Uterus (tissue), 7 donors: ENCODE measurements around a stretch of chr5.

GRCh38 chr5:14204473-14205404 is 61.6 kb downstream of the TRIO start:
- PRO-cap, 4 experiments = no peak in any of the 4 experiments
- RAMPAGE, long total RNA, 2 experiments = no peak in any of the 2 experiments
- RRBS = no CpG with 5 or more reads among the region's 11 CpGs

- PRO-cap, 4 experiments = no peak in any of the 4 experiments
- RAMPAGE, long total RNA, 2 experiments = no peak in any of the 2 experiments
- RRBS = no CpG with 5 or more reads among the region's 5 CpGs
Observed at GRCh38 chr5:14268052-14268670, 125.0 kb downstream of the TRIO start.

GRCh38 chr5:14469480-14469951 is 112.1 kb upstream of the OTULINL start:
- PRO-cap, 4 experiments = no peak in any of the 4 experiments
- RAMPAGE, long total RNA, 2 experiments = no peak in any of the 2 experiments
- RRBS = no CpG with 5 or more reads among the region's 8 CpGs

DNA sequence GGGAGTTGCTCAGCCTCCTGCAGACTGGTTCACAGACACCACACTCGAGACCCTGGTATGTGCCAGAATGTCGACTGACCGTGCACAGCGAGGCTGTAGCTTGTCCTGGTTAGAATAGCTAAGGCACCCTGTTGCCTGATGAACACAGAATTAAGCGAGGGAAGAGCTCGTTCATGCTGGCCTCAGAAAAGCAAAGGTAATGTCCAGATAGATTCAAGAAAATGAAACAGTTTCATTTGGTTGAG is 71.3 kb upstream of the OTULINL start:
- PRO-cap, 4 experiments = no peak in any of the 4 experiments
- RAMPAGE, long total RNA, 2 experiments = no peak in any of the 2 experiments
- RRBS = no CpG with 5 or more reads among the region's 6 CpGs

DNA sequence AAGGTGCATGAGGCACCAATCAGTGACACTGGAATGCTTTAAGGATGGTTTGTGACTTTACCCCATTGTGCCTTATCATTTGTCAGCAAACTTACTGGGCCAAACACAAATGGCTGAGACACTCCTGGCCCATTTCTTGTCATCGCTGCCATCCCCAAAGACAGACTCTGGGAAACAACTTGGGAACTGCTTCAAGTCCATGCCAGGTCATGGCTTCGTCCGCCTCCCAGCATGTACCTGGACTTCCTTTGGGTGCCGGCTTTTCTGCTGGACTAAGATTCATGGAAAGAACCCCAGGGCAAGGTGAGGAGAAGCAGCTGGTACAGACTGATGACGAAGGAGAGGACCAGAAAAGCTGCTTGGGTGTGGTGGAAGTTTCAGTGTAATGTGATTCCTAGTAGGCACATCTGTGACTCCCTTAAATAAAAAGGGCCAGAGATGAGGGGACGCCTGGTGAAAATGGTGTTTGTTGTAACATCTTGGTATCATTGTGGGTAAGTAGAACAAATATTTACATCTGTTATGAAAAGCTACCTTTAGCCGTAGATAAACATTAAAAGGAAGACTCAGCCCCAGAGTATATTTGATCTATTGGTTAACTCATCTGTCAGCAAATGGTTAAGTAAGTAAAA is 33.6 kb downstream of the OTULINL start:
- PRO-cap, 4 experiments = no peak in any of the 4 experiments
- RAMPAGE, long total RNA, 2 experiments = no peak in any of the 2 experiments
- RRBS = no CpG with 5 or more reads among the region's 7 CpGs

DNA sequence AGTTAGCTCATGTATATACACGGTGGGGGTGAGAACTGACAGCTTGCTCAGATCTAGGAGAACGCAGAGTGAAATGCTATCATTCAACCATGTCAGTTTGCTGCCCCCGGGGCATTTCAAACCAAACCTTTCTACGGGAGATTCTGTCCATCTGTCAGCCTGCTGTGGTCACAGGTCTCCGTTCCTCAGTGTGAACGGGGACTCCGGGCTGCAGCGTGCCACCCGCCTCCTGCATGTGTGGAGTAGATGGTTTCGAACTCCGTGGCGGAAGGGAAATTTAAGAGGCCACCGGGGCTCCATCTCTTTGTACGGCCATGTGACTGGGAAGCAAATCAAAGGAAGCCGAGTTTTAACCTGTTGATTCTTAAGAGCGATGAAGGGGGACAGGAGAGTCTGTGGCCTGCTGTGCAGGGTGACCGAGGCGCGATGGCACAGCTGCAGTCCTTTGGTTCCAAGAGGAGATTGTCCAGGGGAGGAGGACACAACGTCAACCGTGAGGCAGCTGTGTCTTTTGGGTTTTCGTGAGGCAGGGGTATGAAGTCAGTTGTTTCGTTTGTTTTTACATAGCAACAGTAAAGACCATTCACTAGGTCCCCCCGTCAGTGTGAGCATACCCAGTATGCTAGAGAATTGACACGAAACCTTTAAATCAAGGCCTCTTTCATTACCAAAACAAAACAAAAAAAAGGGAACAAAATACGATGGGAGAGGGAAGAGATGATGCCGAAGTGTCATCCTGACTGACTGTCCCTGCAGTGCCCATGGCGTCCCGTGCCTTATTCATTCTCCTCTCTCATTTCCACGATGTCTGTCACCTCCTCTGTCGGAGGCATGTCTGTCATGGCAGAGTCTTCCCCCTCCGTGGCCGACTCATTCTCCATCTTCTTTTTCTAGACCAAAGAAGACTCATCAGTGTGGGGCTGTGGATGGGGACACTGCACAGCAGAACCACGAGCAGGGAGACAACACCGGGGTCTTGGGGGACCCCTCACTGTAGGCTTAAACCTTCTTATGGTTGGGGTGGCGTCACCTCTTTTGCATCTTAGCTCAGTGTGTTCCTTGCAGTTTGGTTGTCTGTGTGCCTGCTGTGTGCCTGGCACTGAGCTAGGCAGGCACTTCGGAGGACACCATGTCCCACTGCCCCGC is 46.3 kb downstream of the OTULIN start:
- PRO-cap, 4 experiments = no peak in any of the 4 experiments
- RAMPAGE, long total RNA, 2 experiments = start-site peak on the minus strand in 1 of 2 experiments, centred at position 397 of the sequence, 12 reads per replicate
- RRBS = 95% methylated on average over 10 of the region's 38 CpGs

DNA sequence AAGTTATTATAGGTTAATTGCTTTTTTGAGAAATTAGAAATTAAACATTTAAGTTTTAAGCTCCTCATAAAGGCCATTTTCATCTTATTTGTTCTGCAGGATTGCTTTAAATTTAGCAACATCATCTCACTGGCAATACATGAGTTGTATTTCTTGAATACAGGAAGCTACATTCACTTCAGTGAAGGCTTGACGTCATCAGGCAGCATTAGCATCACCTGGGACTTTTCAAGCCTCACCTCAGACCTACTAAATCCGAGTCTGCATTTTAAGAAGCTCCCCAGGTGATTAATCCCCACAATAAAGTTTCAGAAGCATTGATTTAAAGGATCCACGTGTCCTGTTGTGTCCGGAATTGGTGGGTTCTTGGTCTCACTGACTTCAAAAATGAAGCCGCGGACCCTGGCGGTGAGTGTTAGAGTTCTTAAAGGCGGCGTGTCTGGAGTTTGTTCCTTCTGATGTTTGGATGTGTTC is 121.1 kb upstream of the ANKH start:
- PRO-cap, 4 experiments = no peak in any of the 4 experiments
- RAMPAGE, long total RNA, 2 experiments = no peak in any of the 2 experiments
- RRBS = no CpG with 5 or more reads among the region's 9 CpGs

DNA sequence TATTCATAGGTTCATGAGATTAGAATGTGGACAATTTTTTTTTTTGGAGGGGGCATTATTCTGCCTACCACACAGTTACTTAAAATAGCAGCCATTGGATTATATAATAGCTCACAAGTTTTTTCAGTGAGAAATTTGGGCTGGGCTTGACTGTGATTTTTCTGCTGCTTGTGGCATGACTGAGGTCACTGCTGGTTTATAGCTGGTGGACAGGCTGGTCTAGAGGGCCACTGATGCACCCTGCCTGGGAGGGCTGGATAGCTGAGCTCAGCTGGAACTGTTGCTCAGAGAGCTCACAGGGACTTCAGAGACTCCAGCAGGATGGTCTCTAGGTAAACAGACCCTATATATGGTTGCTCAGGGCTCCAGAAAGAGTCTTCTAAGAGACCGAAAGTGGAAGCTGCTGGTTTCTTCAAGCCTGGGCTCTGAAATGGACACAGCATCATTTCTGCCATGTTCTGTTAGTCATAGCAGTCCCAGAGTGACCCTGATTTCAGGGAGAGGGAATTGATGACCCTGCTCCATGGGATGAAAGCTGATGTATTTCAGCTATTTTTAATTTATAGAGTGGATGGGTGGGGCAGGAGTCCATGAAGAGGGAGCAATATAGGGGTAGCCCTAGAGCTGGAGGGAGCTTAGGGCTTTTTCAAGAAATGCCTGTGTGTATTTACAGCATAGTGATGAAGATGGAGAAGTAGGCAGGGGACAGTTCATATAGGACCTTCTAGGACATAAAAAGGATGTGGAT is 135.2 kb downstream of the FBXL7 start:
- PRO-cap, 4 experiments = no peak in any of the 4 experiments
- RAMPAGE, long total RNA, 2 experiments = start-site peak on the plus strand in 1 of 2 experiments, centred at position 372 of the sequence, 19 reads per replicate
- RRBS = no CpG with 5 or more reads among the region's 1 CpG

- PRO-cap, 4 experiments = no peak in any of the 4 experiments
- RAMPAGE, long total RNA, 2 experiments = start-site peak on the plus strand in 1 of 2 experiments, at chr5:15745477-15746024 at its widest, 26 reads per replicate
- RRBS = no CpG with 5 or more reads among the region's 1 CpG
Observed at GRCh38 chr5:15745691-15746093, 245.7 kb downstream of the FBXL7 start.

DNA sequence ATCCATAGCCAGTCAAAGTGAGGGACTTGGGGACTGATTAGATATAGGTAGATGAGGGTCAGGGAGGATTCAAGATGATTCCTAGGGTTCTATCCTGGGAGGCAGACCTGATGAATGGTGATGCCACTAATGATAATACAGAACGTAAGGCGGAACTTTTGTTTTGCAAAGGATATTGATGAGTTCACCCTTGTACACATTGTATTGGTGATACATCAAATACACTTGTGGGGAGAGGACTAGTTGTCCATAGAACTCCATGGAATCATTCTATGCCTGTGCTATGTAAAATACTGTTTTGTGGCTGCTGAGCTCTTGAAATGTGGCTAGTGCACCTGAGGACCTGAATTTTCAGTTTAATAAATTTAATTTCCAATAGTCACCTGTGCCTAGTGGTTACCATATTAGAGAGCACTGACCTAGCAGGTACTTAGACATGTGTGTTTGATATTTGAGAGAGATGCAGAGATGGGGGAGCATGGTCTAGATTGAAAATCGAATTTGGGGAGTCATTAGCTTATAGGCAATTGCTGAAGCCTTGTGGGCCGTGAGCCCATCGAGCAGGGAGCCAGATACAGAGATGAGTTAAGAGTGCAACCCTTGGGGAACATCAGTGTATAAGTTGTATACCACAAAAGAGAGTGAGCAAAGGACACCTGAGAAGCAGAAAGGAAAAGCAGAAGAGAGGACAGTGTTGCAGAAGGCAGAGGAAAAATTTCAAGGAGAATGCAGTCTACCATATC is 263.5 kb downstream of the MARCHF11 start:
- PRO-cap, 4 experiments = no peak in any of the 4 experiments
- RAMPAGE, long total RNA, 2 experiments = no peak in any of the 2 experiments
- RRBS = no CpG with 5 or more reads among the region's 5 CpGs

DNA sequence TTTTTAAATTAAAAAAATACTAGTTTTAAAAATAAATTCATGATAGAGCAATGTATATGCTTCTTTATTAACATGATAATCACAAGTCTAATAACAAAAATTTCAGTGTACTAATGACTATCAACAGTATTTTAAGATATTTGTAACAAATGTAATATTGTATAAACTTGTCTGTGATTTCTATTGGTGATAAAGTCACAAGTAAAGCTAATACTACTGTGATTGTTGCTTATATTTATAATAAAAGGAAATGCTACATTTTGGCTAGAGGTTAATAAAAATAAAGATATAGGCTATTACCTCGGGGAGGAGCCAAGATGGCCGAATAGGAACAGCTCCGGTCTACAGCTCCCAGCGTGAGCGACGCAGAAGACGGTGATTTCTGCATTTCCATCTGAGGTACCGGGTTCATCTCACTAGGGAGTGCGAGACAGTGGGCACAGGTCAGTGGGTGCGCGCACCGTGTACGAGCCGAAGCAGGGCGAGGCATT is 130.4 kb downstream of the ZNF622 start:
- PRO-cap, 4 experiments = no peak in any of the 4 experiments
- RAMPAGE, long total RNA, 2 experiments = no peak in any of the 2 experiments
- RRBS = no CpG with 5 or more reads among the region's 15 CpGs

- PRO-cap, 4 experiments = no peak in any of the 4 experiments
- RAMPAGE, long total RNA, 2 experiments = no peak in any of the 2 experiments
- RRBS = 2% methylated on average over 8 of the region's 37 CpGs
Observed at GRCh38 chr5:16466048-16466654, 551 bp upstream of the ZNF622 start.

- PRO-cap, 4 experiments = no peak in any of the 4 experiments
- RAMPAGE, long total RNA, 2 experiments = no peak in any of the 2 experiments
- RRBS = no CpG with 5 or more reads among the region's 21 CpGs
Observed at GRCh38 chr5:16505238-16506446, 40.0 kb upstream of the ZNF622 start.

DNA sequence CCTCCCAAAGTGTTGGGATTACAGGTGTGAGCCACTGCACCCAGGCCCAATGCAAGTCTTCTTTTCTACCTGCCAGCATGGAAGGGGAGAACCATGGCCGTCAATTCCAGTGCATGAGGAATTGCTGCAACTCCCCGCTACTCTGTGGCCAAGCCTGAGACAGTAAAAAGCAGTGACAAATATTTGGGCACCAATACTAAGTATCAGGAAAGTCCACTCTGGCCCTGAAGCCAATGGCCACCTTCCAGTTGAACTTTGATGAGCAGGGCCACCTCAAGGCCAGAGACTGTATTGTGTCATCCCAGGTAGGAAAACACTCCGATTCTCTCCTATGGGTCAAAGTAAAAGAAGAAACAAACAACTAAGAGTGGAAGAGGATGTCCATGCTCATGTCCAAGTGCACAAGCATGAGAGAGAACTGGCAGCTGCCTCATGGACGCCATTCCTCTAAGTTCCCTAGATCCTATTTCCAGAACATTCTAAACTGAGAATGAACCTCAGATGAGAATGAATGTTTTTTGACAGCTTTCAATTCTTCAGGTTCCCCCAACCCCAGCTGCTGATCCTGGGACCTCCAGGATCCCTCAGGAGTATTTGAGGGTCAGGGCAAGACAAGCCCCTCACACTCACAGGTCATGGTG is 27.1 kb downstream of the RETREG1 start:
- PRO-cap, 4 experiments = no peak in any of the 4 experiments
- RAMPAGE, long total RNA, 2 experiments = no peak in any of the 2 experiments
- RRBS = no CpG with 5 or more reads among the region's 4 CpGs

DNA sequence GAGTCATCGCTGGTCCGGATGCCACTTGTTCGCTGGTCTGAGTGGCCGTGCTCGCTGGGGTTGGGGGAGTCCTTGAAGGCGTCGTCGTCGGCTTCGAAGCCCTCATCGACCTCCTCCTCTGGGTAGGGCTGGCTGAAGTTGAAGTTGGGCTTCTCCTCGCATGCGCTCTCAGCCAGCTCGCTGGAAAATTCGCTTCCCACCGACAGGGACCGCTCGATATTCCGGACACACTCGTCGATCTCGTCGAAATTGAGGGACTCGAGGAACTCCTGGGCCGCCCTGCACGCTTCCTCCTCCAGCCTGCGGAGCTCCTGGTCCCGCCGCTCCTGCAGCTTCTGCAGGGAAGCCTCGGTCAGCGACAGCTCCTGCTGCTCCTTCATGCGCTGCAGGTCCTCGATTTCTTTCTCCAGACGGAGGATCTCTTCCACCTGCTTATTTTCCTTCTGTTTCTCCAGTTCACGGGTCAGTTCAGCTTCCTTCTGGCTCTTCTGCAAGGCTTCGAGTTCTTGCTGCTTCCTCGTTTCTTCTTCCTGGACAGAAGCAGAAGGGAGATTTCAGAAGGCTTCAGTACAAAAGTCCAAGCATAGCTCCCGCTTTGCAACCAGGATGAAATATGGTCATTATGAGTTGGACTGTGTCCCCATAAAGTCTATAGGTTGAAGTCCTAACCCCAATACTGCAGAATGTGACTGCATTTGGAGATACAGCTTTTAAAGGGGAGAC is 84.7 kb upstream of the RETREG1 start:
- PRO-cap, 4 experiments = no peak in any of the 4 experiments
- RAMPAGE, long total RNA, 2 experiments = no peak in any of the 2 experiments
- RRBS = 95% methylated on average over 2 of the region's 38 CpGs

GRCh38 chr5:16712979-16714166 is 96.6 kb upstream of the RETREG1 start:
- PRO-cap, 4 experiments = peak in 1 of 4 experiments; most common plus-strand start chr5:16713777 (in 1); most common minus-strand start chr5:16713606 (in 1)
- RAMPAGE, long total RNA, 2 experiments = no peak in any of the 2 experiments
- RRBS = no CpG with 5 or more reads among the region's 20 CpGs

DNA sequence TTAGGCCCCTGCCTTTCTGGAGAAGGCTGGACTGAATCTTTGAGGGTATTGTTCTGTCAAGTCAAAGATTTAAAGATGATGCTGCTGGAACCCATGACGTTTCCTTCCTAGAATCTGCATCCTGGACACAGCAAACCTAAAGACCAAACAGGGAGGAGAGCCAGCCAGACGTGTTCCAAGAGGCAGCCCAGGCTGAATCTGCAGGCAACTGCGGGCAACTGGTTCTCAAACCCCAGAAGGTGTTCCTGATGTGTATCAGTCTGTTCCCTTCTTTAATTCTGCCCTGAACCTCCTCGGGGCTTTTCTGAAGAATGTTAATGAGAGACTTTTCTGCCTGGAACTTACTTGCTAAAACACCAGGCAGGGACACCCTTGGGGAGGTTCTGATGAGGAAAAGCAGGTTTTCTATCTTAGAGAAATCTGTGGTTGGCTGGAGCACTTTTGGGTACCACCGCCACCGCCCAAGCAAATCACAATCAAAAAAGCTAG is 132.8 kb upstream of the RETREG1 start:
- PRO-cap, 4 experiments = no peak in any of the 4 experiments
- RAMPAGE, long total RNA, 2 experiments = no peak in any of the 2 experiments
- RRBS = no CpG with 5 or more reads among the region's 6 CpGs

DNA sequence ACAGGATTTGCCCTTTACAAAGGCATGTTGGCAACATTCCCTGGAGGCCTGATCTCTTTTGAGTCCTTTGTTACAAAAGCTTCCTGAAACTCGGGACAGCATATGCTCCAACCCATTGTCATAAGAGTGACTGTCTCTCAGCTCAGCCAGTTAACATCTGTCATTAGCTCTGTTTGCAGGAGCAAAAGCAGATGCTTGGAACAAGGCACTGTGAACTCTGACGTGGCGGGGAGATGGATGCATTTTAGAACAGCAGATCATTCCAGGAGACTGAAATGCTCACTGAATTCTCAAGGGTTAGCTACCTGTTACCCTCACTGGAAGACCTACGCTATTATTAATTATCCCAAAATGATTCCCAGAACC is 80.5 kb downstream of the MYO10 start:
- PRO-cap, 4 experiments = no peak in any of the 4 experiments
- RAMPAGE, long total RNA, 2 experiments = no peak in any of the 2 experiments
- RRBS = no CpG with 5 or more reads among the region's 4 CpGs

- PRO-cap, 4 experiments = no peak in any of the 4 experiments
- RAMPAGE, long total RNA, 2 experiments = no peak in any of the 2 experiments
- RRBS = no CpG with 5 or more reads among the region's 2 CpGs
Observed at GRCh38 chr5:16916367-16916887, 19.7 kb downstream of the MYO10 start.

- PRO-cap, 4 experiments = no peak in any of the 4 experiments
- RAMPAGE, long total RNA, 2 experiments = no peak in any of the 2 experiments
- RRBS = no CpG with 5 or more reads among the region's 5 CpGs
Observed at GRCh38 chr5:16934609-16935113, 1.4 kb downstream of the MYO10 start.